SP-49 (cell line): ENCODE data around the genes PPOX, FCGR3A and FCRLB.

GRCh38 chr1:161166180-161166913 is at the start of gene PPOX:
TSS of gene PPOX (plus strand) at chr1:161166426.
- PRO-cap = bidirectional peak, plus-strand start at chr1:161166415, minus-strand start at chr1:161166270

DNA sequence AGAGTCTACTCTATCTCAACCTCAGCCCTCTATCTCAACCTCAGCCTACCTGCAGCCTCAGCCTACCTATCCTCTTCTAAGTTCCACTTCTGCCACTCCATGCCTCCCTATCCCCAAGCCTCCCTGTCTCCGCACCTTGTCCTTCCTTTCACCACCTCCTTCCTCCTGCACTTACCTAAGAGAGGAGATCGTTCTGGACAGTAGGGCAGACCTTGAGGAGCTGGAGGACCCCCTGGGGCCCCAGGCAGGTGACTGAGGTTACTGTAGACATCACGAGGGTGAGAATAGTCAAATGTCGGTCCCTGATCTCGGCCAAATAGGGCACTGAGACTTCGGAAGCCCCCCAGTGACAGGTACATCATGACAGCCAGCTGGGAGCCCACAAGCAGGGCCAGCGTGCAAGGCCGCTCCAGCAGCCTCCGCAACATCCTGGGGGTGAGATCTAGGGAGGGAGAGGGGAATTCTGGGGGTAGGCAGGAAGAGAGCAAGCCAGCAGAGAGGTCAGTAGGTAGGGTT is 1.6 kb downstream of the B4GALT3 start:
- PRO-cap = no peak

- PRO-cap = no peak
Observed at GRCh38 chr1:161229741-161230477, 4.0 kb downstream of the TOMM40L start.

- PRO-cap = no peak
Observed at GRCh38 chr1:161365561-161366419, 1.9 kb downstream of the CFAP126 start.

DNA sequence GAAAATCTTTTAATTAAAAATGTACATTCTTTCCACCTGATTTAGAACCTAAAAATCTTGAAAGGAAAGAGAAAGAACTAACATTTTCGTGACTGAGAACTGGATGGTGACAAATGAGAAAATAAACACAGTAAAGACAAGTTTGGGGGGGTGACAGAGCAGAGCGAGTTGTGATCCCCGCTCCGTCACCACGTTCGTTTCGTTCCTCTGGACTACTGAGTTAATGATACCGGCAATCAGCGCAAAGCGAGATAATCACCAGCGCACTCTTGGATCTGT is 31.2 kb upstream of the CFAP126 start:
- PRO-cap = no peak

- PRO-cap = no peak
Observed at GRCh38 chr1:161427968-161428515, 60.4 kb upstream of the CFAP126 start.

DNA sequence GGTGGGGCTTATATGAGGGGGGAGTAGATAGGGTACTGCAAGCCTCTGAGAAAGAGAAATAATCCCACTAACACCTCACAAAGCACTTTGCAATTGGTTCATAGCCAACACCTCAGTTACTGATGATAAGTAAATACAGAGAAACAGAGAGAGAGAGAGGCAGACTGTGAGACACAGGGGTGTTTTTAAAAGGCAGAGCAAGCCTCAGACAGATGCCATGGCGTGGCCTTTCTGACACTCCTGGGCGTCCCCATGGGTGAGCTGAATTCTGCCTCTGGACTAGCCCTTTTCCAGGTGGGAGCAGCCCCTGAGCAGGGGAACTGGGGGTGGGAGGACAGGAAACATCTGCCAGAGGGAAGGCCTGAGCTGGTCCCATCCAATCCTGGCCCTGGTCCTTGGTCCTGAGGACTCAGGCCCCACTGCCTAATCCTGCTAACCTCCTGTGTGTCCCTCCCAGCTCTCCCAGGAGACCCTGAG is 6.1 kb downstream of the FCGR2A start:
- PRO-cap = no peak

- PRO-cap = no peak
Observed at GRCh38 chr1:161513030-161514159, 8.1 kb downstream of the FCGR2A start.

GRCh38 chr1:161518416-161519470 is 5.6 kb upstream of the HSPA6 start:
- PRO-cap = no peak

DNA sequence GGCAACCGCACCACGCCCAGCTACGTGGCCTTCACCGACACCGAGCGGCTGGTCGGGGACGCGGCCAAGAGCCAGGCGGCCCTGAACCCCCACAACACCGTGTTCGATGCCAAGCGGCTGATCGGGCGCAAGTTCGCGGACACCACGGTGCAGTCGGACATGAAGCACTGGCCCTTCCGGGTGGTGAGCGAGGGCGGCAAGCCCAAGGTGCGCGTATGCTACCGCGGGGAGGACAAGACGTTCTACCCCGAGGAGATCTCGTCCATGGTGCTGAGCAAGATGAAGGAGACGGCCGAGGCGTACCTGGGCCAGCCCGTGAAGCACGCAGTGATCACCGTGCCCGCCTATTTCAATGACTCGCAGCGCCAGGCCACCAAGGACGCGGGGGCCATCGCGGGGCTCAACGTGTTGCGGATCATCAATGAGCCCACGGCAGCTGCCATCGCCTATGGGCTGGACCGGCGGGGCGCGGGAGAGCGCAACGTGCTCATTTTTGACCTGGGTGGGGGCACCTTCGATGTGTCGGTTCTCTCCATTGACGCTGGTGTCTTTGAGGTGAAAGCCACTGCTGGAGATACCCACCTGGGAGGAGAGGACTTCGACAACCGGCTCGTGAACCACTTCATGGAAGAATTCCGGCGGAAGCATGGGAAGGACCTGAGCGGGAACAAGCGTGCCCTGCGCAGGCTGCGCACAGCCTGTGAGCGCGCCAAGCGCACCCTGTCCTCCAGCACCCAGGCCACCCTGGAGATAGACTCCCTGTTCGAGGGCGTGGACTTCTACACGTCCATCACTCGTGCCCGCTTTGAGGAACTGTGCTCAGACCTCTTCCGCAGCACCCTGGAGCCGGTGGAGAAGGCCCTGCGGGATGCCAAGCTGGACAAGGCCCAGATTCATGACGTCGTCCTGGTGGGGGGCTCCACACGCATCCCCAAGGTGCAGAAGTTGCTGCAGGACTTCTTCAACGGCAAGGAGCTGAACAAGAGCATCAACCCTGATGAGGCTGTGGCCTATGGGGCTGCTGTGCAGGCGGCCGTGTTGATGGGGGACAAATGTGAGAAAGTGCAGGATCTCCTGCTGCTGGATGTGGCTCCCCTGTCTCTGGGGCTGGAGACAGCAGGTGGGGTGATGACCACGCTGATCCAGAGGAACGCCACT is 803 bp downstream of the HSPA6 start:
- PRO-cap = no peak

DNA sequence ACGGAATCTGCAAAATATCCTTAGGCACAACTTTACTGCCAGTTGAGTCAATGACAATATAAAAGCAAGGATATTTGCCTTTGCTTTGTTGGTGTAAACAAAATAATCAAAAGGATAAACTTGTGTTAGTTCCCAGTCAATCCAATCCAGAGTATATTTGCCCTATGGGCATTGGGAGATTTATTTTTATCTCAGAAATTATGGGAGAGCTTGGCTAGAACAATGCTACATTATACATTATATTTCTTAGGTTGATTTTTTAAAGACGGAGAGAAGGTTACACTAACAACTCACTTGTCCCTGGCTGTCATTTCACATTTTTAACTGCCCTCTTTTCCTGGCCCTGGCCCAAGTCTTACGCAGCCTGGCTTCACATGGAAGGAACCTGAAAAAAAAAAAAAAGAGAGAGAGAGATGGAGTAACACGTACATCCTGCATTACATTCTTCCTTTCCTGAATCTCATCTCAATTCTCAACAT is 4.1 kb downstream of the HSPA6 start:
- PRO-cap = no peak

GRCh38 chr1:161548271-161549191 is 1.1 kb downstream of the FCGR3A start:
- PRO-cap = no peak

DNA sequence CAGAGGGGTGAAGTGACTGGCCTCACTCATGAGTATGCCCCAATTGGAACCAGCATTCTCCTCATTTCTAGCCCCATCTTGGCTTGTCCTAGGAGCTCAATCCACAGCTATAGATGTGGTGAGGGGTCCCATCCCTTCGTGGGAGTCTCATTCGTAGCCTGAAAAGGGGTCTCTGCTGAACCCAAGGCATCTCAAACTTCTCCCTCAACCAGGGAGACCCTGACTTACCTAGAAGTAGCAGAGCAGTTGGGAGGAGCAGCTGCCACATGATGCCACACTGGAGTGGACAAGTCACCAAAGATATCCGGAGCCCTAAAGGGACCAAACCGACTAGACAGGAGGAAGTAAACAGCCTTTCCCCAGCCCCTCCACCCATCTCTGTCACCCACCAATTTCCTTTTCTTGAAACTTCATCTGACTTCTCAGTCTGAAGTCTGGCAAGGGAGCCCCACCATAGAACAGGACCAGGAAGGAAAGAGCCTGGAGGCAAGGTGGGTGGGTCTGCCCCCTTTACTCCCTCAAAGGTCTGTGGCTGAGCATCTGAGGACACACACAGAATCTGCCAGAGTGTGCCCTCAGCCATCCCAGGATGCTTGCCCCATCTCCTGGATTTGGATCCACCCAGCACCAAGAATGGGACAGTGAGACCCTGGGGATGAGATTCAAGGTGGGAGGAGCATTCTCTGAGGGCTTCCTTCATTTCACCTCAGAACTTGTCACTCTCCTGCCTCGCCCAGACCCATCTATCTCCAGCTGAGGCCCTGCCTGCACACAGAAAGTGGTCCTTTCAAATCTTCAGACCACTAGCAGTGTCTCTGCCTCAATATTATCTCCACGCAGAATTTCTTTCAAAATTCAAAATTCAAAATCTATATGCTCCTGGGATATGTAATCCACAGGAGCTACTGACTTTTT is at the start of gene FCGR3A:
FCGR3A (minus strand) TSS at position 350 of the 915 bp plus-strand sequence.
- PRO-cap = no peak

- PRO-cap = no peak
Observed at GRCh38 chr1:161605675-161606382, 25.1 kb downstream of the FCGR3B start.

GRCh38 chr1:161612326-161613267 is 18.4 kb downstream of the FCGR3B start:
- PRO-cap = unidirectional peak, plus-strand start at chr1:161612428; bidirectional peak, plus-strand start at chr1:161612712, minus-strand start at chr1:161612456

GRCh38 chr1:161621192-161622025 is 9.6 kb downstream of the FCGR3B start:
- PRO-cap = no peak

DNA sequence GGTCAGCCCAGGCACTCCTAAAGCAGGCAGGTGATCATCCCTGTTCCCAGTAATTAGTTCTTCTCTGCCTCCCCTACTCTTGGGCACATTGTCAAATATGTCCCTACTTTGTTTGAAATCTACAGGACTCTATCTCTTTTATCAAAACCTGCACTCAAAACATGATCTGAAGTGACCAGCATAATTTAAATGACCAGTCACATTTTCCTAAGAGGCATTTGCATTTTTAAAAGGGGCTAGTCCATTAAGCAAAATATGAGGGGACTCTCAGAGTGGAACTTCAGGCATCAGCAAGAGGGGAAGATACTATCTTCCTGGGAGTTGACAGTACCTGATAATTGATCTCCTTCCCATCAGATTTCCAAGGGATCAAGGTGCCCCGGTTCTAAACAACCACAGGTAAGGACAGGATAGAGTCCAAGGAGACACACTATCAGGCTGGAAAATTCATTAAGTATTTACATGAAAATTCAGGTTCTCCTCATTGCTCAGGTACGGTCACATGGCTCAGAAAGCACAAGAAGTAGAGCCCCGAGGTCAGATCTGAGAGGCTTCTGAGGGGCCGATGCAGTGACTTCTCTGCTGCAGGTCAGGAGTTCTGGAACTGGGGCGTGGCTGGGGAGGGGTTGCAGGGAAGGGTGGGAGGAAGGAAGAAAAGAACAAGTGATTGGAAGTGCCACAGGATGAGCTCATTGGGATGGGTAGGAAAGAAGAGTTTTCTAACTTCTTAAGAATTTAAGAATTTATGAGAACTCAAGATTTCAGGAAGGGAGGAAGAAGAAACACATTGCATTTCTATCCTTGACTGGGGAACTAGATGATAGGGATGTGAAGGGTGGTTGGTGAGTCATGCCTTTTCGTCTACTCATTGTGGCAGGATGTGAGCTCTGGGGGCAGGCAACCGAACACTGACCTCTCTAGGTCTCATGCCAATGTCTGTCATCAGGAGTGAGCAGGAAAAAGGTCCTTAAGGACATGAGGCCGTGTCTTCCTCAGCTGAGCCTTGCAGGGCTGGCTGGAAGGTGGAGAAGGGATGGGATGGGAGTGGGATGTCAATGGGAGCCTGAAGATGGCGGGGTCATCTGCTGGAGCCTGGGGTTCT is at the start of gene FCRLB:
FCRLB (plus strand) TSS at position 282 of the 1,102 bp plus-strand sequence.
- PRO-cap = no peak

- PRO-cap = unidirectional peak, plus-strand start at chr1:161725852
Observed at GRCh38 chr1:161725645-161726581, 4.6 kb downstream of the FCRLB start.

DNA sequence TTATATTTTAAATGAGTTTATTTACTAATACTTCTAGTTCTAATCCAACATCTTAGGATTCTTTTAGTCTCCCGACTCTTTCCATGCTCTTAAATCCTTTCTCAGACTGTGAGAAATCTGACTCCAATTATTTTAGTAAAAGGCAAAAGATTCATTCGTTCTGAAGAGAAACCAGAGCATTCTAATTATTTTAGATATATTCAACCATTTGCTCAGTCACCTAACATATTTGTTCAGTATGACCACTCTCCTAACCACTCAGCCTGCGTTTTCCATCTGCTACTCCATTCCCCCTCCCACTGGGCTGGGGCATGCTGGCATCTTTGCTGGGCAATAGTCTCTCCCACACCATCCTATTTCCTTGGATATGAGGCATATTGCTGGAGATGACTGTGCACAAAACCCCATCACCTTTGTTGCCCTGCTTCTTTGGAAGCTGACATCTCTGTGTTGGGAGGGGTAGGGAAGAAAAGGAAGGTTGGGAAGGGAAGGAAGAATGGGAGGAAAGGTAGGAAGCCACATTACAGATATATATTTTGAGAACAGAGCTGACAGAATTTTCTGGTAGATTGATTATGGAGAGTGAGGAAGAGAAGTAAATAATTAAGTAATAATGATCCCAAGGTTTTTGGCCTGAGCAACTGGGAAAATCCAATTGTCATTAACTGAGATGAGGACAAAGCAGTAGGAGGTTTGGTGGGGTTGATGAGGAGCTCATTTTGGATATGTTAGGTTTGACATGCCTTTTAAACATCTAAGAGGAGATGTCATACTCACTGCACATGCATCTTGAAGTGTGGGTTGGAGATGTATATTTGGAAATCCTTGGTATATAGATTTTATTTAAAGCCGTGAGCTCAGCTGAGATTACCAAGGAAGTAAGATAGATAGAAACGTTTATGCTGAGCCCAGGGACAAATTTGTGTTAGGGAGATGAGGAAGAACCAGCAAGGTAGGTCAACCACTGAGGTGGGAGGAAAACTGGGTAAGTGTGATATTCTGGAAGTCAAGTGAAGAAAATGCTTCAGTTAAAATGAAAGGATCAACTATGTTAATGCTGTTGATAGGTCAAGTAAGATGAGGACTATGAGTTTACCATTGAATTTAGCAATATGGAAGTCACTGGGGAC is 10.2 kb downstream of the ATF6 start:
- PRO-cap = no peak

- PRO-cap = no peak
Observed at GRCh38 chr1:161839459-161839957, 73.4 kb downstream of the ATF6 start.